Transverse colon (tissue), 4 donors: ENCODE data around the gene GJA3.

- PRO-cap: no peak
- RAMPAGE, long total RNA, 4 experiments: no peak in any of the 4 experiments
Observed at GRCh38 chr13:18194994-18195809, 986.4 kb downstream of the TUBA3C start.

GRCh38 chr13:19153967-19154400 lies 27.6 kb downstream of the TUBA3C start:
- PRO-cap: unidirectional peak, plus-strand start at chr13:19154175
- RAMPAGE, long total RNA, 4 experiments: no peak in any of the 4 experiments

DNA sequence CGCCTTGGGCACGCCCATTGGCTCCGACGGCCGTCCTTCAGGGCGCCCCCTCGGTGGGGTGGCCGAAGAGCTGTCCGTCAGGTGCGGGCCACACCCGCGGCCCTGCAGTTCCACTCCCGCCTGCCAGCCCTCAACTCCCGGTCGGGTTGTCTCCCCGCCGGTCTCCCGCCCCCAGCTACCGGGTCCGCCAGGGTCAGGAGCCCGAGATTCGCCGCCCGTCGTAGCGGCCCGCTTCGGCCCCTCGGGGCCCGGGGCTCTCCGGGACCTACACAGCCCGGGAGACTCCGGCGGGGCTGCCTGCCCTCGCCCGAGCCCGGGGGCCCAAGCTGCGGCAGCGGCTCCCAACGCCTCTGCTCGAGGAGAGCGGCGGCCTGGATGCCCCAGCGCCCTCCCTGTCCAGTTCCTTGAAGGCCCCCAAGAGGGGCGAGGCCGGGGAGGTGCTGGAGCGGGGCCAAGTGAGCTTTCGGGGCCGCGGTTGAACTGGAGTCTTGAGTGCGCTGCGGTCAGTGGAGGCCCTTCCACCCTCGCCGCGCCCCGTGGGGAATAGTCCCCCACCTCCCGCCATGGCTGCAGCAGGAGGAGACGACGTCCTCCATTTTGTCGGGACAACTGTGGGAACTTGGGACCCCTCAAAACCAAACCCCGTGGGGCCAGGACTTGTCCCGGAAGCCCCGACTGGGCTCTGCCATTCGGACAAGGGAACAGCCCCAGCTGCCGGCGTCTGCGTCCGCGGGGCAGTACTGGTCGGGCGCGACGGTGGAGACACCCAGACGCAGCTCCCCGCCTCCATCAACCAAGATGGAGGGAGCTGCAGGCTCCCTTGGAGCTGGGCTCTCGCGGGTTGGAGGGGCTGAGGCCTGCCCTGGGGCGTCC lies 521 bp upstream of the ZMYM5 start:
- PRO-cap: bidirectional peak, plus-strand start at position 133 of the sequence, minus-strand start outside the sequence; bidirectional peak, plus-strand start at position 491 of the sequence, minus-strand start at position 356 of the sequence; bidirectional peak, plus-strand start at position 688 of the sequence, minus-strand start at position 698 of the sequence; bidirectional peak, plus-strand start at position 747 of the sequence, minus-strand start at position 739 of the sequence
- RAMPAGE, long total RNA, 4 experiments: no peak in any of the 4 experiments

- PRO-cap: unidirectional peak, plus-strand start at chr13:19957451; unidirectional peak, plus-strand start at chr13:19957584
- RAMPAGE, long total RNA, 4 experiments: start-site peak on the plus strand in 1 of 4 experiments, at chr13:19957414-19957495 at its widest, 38 reads per replicate
Observed at GRCh38 chr13:19957076-19957766, 1.3 kb upstream of the ZMYM2 start.

- PRO-cap: bidirectional peak, plus-strand start at chr13:20127881, minus-strand start at chr13:20127800; unidirectional peak, minus-strand start at chr13:20128191; unidirectional peak, minus-strand start at chr13:20128294
- RAMPAGE, long total RNA, 4 experiments: no peak in any of the 4 experiments
Observed at GRCh38 chr13:20127497-20128671, 33.0 kb downstream of the GJA3 start.

- PRO-cap: no peak
- RAMPAGE, long total RNA, 4 experiments: no peak in any of the 4 experiments
Observed at GRCh38 chr13:20160489-20161347, at the start of gene GJA3. Gene GJA3, minus strand, starts transcription at chr13:20161052.

- PRO-cap: no peak
- RAMPAGE, long total RNA, 4 experiments: no peak in any of the 4 experiments
Observed at GRCh38 chr13:20391369-20391895, 134.2 kb downstream of the CRYL1 start.

- PRO-cap: no peak
- RAMPAGE, long total RNA, 4 experiments: no peak in any of the 4 experiments
Observed at GRCh38 chr13:20713636-20714166, 10.2 kb downstream of the IL17D start.

- PRO-cap: no peak
- RAMPAGE, long total RNA, 4 experiments: no peak in any of the 4 experiments
Observed at GRCh38 chr13:20987488-20988514, 73.6 kb downstream of the LATS2 start.

GRCh38 chr13:21059761-21060581 lies 1.4 kb downstream of the LATS2 start:
- PRO-cap: bidirectional peak, plus-strand start at chr13:21060496, minus-strand start at chr13:21060472
- RAMPAGE, long total RNA, 4 experiments: no peak in any of the 4 experiments

DNA sequence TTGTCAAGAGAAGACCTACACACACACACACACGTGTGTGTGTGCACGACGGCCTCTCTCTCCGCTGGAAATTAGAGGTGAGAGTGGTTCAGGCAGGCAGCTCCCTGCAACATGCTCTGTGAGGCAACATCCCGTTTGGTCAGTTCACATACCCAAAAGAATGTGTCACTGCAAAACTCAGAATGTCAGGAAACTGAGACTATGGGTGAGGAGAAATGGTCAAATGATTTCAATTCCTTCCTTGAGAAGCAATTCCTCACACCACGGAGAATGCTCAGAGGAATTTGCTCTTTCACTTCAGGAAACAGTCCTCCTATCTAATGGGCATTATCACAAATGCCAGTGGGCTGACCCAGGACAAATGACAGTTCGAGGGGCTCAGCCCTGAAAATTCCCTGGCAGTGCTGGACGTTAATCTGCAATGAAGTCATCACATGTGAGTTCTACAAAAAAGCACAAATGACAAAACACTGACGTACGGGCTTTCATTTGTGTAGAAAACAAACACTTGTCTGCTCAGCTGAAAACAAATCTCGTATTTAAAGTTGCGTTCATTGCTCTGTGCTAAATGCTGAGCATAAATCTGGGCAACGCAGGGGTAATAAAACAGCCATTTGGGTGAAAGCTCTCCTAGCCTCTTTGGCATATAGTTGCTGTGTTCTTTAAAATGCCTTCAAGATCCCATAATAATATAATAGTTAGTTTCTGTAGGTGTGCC lies 18.5 kb upstream of the LATS2 start:
- PRO-cap: unidirectional peak, minus-strand start at position 73 of the sequence
- RAMPAGE, long total RNA, 4 experiments: no peak in any of the 4 experiments

GRCh38 chr13:21434407-21435111 lies 24.5 kb downstream of the ZDHHC20 start:
- PRO-cap: no peak
- RAMPAGE, long total RNA, 4 experiments: no peak in any of the 4 experiments

DNA sequence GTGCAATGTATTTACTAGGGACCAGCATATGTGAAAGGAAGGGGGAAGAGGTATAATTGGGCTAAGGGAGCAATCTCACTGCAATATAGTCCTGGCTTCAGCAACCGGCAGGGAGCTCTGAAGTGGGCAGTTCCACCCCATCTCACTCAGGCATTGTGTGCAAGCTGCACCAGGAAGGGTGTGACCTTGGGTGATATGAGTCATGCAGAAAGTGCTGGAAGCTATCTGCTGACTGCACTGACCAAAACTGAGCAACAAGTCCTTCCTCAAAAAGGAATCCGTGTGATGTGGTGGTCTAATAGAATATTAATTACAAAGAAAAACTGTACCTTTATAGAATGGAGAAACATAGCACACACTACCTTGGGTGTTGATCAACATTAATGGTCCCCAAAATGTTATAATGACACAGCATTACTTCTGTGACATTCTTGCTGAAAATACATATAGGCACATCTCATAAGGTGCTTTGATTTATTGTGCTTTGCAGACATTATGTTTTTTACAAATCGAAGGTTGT lies 23.2 kb downstream of the ZDHHC20 start:
- PRO-cap: unidirectional peak, minus-strand start at position 155 of the sequence
- RAMPAGE, long total RNA, 4 experiments: no peak in any of the 4 experiments

DNA sequence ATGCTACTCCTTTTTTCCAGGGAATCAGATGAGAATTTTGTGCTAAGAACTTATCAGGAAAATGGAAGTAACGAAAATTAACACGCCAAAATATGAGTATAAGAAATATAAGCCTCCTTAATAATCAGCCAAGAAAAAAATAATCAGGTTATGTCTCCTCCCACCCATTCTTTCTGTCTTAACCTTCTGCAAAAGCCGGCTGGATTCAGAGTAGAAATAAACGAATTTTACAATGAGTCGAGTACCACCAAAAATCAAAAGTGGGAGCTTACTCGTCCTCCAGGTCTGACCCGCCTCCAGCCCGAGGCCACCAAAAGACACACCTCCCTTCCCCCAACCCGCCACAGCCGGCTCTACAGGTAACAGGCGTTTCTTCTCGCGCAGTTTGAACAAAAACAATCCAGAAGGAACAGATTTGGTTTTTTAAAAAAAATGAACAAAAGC lies 841 bp downstream of the ZDHHC20 start:
- PRO-cap: no peak
- RAMPAGE, long total RNA, 4 experiments: no peak in any of the 4 experiments

- PRO-cap: no peak
- RAMPAGE, long total RNA, 4 experiments: no peak in any of the 4 experiments
Observed at GRCh38 chr13:21671294-21671775, 462 bp downstream of the FGF9 start.

- PRO-cap: no peak
- RAMPAGE, long total RNA, 4 experiments: no peak in any of the 4 experiments
Observed at GRCh38 chr13:21964802-21965009, 293.8 kb downstream of the FGF9 start.

- PRO-cap: no peak
- RAMPAGE, long total RNA, 4 experiments: no peak in any of the 4 experiments
Observed at GRCh38 chr13:22428082-22428548, 752.7 kb upstream of the SGCG start.

DNA sequence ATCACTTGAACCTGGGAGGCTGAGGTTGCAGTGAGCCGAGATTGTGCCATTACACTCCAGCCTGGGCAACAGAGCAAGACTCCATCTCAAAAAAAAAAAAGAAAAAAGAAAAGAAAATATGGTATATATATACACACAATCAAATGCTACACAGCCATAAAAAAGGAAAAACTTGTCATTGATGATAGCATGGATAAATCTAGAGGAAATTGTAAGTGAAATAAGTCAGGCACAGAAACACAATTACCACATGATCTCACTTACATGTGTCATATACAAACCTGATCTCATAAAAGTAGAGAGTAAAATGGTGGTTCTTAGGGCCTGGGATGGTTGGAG lies 396.0 kb upstream of the SGCG start:
- PRO-cap: unidirectional peak, minus-strand start at position 245 of the sequence
- RAMPAGE, long total RNA, 4 experiments: no peak in any of the 4 experiments

DNA sequence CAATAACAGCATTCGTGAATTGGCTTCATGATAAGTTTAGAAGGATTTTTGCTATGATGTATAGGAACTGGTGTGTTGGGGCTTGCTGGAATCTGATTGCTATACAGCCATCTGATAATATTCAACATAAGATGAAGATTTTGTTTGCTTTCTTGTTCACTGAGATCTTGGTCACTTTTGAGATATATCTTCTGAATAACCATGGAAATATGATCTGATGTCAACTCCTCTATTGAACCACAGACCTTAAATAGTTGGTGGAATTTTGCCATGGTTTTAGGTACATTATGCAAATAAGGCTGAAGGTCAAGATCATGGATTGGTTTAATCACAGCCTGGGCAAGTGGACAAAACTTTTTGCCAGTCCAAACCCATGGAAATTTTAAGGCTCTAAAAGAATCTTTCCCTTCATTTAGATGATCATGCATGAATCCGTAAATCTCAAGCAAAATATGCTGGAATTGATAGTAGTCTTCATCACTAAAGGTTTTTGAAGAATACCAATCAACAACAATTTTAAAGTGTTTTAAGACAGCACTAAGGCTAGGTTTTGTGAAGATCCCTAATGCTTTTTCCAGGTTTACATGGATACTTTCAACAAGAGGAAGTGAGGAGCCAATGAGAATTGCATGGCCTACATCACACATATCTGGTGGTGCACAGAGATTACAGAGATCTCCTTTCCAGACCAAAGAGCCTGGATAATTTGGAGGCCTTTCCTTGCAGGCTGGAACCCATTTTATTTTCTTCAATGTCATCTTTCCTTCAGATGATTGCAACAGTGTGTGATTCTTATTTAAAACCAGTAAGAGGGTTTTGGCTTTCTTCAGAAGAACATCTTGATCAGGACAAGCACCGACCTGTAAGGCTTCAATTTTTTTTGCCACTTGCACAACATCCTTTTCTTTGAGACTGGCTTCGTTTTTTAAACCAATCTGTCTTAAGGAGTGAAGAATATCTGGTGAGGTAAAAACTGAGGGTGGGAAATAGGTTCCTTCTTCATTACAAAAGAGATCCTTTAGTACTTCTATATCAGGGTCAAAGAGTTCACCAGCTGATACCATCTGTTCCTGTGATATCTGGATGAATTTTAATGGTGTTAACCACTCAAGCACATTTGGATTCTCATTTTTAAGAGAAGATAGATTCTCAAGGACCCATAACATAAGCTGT lies 93.4 kb downstream of the SACS start:
- PRO-cap: no peak
- RAMPAGE, long total RNA, 4 experiments: start-site peak on the minus strand in 1 of 4 experiments, centred at position 988 of the sequence, 7 reads per replicate

- PRO-cap: no peak
- RAMPAGE, long total RNA, 4 experiments: no peak in any of the 4 experiments
Observed at GRCh38 chr13:23467019-23467562, 33.6 kb upstream of the SACS start.